ENCODE measurements around a stretch of chr5.

GRCh38 chr5:173237183-173237670 is 2.2 kb upstream of the NKX2-5 start:
- PRO-cap, 2 experiments, result no peak in any of the 2 experiments

DNA sequence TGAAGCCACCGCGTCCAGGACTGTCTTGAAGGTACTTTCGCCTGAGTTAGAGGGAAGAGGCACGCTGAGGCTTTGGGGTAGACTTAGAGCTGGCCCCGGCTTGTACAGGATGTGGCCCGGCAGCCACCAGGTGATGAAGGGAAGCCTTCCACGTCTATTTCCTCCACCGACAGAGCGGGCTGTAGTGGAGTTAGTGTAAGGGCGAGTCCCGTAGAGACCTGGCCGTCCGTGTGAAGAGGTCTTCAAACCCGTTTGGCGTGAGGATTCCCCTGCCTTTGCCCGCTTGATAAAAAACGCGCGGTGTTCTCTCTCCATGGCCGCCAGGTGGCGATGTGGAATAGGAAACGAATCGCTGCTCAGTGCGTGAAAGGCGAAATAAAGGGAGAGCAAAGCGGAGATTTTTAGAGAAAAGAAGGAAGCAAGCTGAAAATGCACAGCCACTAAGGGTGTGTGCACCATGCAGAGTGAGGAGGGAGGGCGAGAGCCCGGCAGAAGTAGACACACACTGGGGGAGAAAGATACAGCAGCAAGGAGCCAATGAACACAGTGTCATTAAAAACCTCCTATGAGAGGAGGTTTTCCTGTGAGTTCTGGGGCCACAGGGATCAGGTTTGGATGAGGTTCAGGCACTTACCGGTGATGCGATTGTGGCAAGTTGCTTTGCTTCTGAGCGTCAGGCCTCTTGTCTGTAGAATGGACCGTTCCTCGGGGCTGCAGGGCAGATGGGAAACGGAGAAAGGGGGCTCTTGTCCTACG is 34.2 kb downstream of the STC2 start:
- PRO-cap, 2 experiments, result no peak in any of the 2 experiments

GRCh38 chr5:173310782-173311123 is 17.5 kb downstream of the STC2 start:
- PRO-cap, 2 experiments, result no peak in any of the 2 experiments

GRCh38 chr5:173327474-173327972 is 691 bp downstream of the STC2 start:
- PRO-cap, 2 experiments, result no peak in any of the 2 experiments

- PRO-cap, 2 experiments, result no peak in any of the 2 experiments
These were observed 807 bp upstream of the STC2 start for GRCh38 chr5:173329001-173329440.

- PRO-cap, 2 experiments, result no peak in any of the 2 experiments
These were observed 130.1 kb downstream of the BOD1 start for GRCh38 chr5:173486396-173486673.

- PRO-cap, 2 experiments, result no peak in any of the 2 experiments
These were observed 522 bp downstream of the BOD1 start for GRCh38 chr5:173615696-173616559.

GRCh38 chr5:173673730-173674306 is 57.4 kb upstream of the BOD1 start:
- PRO-cap, 2 experiments, result no peak in any of the 2 experiments

- PRO-cap, 2 experiments, result peak in 2 of 2 experiments; most common minus-strand start chr5:173690133 (in 2)
These were observed 73.4 kb upstream of the BOD1 start for GRCh38 chr5:173689600-173690422.

DNA sequence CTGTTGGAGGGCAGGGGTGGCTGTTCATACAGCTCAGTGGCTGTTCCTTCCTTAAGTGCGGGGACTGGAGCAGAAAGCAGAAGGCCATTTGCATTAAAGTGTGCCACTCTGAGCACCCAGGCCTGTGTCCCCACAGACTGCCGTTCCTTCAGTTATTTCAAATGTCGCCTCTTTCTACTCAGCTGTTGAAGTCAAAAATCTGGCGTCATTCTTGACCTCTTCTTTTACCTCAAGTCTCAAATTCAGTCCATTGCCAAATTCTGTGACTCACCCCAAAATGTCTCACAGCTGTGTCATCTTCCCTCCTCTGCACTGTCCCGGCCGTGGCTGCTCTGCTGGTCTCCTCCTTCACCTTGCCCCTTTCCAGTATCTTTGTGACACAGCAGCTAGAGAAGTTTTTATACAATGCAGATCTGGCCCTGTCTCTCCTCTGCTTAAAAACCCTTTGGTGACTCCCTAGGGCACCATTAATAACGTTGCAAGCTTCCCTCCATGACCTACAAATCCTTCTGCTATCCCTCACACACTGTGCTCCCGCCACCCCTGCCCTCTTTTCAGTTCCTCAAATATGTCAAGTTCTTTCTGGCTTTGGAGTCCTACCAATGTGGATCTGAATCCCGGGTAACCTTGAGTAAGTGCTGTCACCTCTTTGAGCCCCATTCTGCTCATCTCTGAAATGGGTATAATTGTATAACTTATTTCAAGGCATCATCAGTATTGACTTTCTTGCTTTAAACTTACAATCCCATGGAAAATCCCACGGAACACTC is 98.3 kb upstream of the BOD1 start:
- PRO-cap, 2 experiments, result no peak in any of the 2 experiments

DNA sequence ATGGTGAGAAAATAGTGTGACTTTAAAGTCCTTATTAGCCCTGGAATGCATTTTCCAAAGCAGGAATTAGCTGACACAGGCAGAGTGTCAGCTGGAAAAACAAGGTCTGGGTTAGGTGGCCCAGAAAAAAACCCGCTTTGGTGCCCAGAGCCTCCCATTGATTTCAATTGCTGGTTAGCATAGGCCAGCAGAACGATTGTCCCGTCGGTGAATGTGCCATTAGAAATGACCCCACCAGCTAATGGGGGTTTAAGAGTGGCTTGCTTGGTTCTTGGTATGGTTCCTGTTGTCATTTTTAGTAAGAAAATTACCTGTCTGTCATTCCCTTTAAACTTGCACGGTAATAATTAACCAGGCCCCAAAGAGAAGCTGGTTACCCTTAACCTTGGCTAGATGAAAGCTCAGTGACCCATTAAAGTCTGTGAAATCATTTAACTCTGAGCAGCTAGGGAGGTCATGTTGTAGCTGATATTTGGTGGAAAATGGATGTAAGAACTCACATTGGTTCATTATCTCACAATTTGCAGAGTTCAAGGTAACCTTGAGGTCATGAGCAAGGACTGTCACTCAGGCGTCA is 61.9 kb upstream of the CPEB4 start:
- PRO-cap, 2 experiments, result no peak in any of the 2 experiments

- PRO-cap, 2 experiments, result no peak in any of the 2 experiments
These were observed 15.2 kb upstream of the CPEB4 start for GRCh38 chr5:173873026-173873352.

- PRO-cap, 2 experiments, result no peak in any of the 2 experiments
These were observed 10.0 kb upstream of the CPEB4 start for GRCh38 chr5:173878114-173878626.

- PRO-cap, 2 experiments, result peak in 2 of 2 experiments; most common plus-strand start chr5:173887922 (in 1); most common minus-strand start chr5:173887824 (in 2)
These were observed 518 bp upstream of the CPEB4 start for GRCh38 chr5:173887459-173888202.

DNA sequence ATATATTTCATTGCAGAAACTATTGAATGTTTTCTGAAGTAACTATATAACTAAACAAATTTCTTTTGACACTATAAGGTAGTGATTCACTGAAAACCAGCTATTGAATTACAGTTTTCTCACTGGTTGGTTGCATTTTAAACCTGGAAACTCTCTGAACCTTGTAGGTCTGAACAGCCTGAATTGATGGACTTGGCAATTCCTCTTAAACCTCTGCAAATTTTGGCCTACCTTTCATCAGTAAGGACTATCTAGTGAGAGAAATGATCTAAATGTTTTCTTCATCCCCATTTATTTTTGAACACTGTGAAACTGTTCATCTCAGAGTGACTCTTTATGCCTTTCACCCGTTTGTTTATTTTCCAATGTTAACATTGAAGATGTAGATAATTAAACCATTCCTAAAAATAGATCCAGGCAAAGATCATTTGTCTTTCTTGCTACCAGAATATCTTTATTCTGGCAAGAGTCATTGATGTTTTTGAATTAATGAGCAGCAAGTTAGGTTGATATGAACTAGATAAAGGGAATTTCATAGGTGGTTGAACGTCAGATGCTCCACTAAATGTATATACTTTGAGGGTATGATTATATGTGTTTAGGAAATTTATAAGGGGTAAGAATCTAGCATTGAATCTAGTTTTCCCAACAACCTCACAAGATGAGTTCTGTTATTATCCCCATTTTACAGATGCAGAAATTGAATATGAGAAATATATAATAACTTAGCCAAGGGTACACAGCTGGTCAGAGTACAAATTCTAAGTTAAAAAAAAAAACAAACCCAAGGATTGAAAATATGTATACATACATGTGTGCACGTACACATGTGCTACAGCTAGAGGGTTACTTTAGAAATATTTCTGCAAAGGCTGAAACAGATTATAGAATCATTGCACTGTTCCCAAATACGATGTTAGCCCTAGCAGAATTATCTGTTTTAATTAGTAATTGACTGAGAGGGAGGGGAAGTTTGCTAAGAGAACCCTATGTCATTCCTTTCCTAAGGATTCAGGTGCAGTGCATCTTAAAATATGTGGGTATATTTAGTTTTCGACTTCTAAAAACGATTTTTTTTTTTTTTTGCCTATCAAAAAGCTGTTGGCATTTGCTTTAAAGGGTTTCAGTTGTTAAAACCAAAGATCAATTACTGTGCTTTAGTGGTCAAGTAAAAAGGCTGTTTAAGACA is 3.5 kb downstream of the CPEB4 start:
- PRO-cap, 2 experiments, result peak in 2 of 2 experiments; most common plus-strand start position 451 of the sequence (in 1); most common minus-strand start position 308 of the sequence (in 1)

GRCh38 chr5:173908131-173908394 is 19.9 kb downstream of the CPEB4 start:
- PRO-cap, 2 experiments, result no peak in any of the 2 experiments

DNA sequence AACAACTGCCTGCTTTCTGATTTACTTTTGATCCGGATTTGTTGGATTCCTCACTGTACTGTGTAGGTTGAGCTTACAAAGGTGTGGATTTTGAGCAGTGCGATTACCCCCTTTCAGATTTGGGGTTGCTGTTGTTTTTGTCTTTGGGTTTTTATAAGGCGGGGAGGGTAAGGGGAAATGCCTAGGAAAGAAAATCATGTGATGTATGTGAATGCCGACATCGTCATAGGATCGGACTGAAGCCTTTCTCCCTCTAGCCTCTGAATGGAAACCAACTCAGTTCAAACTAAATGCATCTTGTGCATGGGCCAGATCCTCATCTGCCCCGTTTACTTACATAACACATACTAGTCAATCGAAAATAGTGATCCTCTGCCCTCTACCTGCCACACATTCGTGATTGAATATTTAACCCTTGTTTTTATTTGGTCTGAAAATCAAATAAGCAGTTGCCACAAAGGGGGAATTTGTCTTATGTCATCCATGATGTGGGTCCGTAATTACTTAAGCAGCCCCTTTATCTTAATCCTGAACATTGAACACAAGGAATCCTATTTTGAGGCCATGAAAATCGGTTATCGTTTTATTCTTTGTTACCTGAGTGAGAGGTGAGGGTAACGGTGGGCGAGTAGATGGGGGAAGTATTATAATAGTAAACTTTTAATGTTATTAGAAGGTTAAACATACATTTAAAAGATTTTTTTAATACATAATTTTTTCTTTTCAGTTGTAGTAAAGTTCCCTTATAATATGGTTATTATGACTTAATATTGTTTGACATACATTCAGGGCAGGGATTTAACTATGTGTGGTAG is 30.4 kb downstream of the CPEB4 start:
- PRO-cap, 2 experiments, result no peak in any of the 2 experiments

DNA sequence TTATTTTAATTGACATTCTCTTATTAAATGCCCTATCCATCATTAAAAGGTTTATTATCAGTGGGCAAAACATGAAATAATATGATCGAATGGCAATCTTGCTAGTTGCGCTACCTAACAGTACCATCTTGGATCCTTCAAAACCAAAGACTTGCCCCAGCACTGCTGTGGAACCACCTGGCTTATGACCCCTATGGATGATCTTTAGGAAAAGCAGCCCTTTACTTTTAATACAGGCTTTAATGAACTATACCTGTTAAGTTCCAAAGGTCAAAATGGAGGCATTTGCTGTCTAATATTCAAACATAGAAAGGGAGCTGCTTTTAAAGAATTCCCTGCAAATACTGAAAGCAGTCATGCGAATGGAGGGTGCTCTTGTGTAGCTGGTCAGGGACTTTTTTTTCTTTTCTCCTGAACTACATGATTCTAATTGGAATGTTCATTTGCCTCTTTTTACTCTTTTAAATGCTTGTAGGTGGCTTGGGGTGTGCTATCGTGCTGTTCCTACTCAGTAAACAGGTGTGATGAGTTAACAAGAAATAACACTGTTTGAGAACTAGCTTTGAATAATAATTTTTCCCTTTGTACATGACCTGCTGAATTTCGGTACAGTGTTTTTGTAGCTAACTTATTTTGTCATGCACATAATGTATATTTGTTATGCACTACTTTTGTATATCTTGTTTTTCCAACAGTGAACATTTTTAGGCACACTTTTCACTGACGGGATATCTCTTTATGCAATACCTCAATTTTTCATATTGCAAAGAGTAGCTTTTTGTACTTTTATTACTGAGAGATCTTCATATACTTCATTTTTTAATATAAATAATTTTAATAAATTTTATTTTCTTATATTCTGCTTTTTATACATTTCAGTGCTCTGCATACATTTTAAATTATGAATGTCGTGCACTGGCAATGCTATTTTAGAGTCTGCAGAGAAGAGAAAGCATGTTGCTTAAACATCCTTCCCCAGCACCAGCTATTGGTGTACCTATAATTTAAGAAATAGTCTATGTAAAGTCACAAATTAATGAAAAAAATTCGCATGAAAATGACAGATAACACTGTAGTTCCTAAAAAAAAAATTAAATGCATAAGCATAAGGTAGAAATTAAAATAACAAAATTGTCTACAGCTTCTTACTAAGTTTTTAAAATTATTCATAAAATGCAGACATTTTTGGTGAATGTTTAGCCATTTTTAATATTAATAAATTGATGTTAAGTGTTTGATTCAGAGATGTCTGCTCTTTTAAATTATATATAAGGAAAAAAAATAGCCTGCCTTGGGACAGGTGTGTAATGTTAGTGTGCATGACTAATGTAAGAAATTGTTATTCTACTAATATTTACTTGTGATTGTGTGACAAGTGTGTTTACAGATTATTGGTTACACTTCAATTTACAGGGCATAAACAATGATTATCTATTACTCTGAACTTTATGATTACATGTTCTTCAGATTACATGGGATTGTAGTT is 30.8 kb upstream of the C5orf47 start:
- PRO-cap, 2 experiments, result no peak in any of the 2 experiments

GRCh38 chr5:173969145-173969884 is 19.7 kb upstream of the C5orf47 start:
- PRO-cap, 2 experiments, result peak in 1 of 2 experiments; most common plus-strand start chr5:173969772 (in 1)

DNA sequence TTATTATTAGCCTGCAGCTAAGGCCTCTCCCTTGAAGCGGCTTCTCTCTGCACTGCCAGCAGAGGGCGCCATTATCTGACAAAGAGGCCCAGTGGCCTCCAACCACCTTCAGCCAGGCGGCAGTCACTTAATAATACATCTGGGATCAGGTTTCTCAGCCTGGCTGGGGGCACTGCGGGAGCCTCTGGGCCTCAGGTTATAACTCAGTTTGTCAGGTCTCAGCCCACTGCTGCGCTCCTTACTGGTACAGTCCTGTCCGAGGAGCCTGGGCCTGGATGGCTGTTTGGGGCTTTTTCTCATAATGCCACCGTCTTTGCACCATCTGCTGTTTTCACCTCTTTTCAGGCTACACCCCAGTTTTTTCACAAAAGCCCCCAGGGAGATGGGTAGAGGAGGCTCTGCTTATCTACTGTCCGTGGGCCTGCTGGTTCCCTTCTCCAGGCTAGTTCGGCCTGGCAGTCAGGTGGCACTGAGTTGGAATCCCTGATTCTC is 282.0 kb downstream of the NSG2 start:
- PRO-cap, 2 experiments, result no peak in any of the 2 experiments